Left colon (tissue), 1 donor: Measurements from ENCODE around the gene PITPNA.

- PRO-cap: no peak
Observed at GRCh38 chr17:1176799-1177318, 2.9 kb downstream of the ABR start.

DNA sequence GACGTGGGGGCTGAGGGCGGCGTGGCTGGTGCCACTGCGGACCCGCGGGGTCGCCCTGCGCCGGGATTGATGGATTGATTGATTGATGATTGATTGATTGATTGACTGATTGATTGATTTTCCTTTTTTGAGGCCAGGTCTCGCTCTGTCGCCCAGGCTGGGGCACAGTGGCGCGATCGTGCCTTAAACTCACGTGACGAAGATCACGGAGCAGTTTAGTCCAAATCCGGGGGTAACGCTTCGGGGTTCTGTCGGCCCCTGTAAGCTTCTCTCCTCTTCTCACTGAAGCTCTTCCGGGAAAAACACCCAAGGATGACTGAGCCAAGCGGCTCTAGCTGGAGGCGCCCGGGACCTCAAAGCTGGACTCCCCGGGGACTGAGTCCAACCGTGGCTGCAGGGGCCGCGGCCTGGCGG lies 40.2 kb upstream of the BHLHA9 start:
- PRO-cap: no peak

DNA sequence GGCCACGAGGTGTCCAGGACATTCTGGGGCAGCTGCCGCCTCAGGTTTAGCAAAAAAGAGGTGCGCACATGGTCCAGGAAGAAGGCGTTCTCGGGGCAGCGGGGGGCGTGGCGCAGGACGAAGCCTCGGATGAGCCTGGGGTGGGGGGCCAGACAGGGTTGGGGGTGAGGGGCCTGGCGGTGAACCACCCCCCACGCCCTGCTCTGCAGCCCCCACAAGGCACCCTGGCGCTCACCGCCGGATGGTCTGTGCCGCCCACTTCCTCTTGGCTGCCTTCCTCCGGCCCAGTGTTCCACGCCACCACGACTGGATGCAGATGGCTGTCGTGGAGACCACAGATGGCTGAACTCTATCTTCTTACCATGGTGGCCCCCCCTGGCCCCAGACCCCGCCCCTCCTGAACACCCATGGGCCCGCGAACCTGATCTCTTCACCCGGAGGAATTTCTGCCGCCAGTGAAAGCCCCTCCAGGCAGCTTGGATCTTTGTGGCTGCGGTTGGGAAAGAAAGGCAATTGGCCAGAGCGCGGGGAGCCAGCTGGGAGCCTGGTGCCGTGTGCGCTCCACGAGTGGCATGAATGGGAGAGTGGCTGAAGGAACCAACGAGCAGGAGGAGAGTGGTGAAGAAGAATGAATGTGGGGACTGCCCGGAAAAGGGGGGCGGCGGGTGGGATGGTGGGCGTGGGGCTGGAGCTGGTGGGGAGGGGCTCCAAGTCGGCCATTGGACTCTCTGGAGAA lies 14.3 kb upstream of the CRK start:
- PRO-cap: no peak

- PRO-cap: no peak
Observed at GRCh38 chr17:1494858-1496237, 2.9 kb upstream of the MYO1C start.

GRCh38 chr17:1506559-1507334 lies 9.7 kb downstream of the INPP5K start:
- PRO-cap: no peak

DNA sequence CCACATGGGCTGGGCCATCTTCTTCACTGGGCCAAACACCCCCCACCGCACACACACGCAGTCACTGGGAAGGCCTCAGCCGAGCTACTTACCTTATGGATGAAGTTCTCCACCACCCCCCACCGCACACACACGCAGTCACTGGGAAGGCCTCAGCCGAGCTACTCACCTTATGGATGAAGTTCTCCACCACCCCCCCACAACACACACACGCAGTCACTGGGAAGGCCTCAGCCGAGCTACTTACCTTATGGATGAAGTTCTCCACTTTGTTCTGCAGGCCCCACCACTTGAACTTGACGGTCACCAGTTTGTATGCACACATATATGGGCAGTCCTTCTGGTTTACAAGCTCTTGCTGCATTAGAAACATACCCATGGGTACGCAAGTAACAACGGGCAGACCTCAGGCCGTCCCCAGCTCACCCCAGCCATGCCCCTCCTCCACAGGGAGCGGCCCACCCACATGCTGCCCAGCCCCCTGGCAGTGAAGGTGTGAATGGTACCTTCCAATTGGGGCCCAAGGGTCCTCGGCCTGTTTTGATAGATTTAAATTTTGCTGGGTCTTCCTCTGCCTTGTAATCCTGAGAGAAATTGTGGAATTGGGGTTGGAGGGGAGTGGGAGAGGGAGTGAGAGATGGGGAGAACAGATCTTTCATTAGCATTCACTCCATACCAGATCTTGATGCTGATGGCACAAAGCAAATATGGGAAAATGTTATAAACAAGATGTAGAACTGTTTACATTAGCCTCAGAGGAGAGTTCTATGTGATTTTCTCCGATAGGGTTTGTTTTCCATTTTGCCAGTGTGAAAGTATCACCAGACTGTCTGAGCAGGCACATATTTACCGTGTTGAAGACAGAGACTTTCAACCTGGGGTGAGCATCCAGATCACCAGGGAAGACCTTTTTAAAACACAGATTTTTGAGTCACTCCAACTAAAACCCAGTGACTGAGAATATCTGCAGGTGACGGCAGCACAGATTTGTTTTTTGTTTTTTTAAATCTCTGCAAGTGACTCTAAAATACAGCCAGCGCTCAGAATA lies 18.8 kb upstream of the INPP5K start:
- PRO-cap: no peak

- PRO-cap: no peak
Observed at GRCh38 chr17:1545199-1545945, 17.2 kb downstream of the PITPNA start.

DNA sequence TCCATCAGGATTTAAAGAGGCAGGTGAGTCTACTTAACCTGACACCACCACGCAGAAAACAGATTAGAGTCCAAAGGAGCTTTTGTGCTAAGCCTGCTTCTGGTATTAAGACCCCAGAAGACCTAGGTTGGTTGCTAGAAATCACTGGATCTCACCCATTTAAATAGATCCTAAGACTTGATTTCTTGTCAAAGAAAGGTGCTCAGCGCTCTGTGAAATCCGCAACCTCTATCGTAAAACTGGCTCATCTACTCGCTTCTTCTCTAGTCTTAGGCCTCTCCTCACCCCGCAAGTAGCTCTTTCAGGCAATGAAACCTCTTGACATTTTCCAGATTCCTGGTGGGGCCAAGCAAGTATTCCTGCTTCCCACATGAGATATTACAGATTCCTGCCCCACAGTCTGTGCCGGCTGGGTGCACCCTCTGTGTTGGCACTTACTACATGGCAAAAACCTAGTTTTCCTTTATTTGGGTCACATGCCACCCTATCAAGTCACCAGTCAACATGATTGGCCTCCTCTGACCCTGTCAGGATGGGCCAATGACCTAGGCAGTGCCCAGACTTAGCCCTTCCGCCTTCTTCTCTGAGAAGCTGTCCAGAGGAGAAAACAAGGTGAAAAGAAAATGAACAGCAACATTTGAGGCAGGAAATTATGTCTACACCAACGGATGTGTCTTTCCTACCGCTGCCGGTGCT lies 8.9 kb downstream of the PITPNA start:
- PRO-cap: no peak

- PRO-cap: bidirectional peak, plus-strand start at chr17:1557720, minus-strand start at chr17:1557461
Observed at GRCh38 chr17:1557377-1557943, 5.1 kb downstream of the PITPNA start.

GRCh38 chr17:1561591-1562176 lies 908 bp downstream of the PITPNA start:
- PRO-cap: no peak

- PRO-cap: bidirectional peak, plus-strand start at chr17:1562542, minus-strand start at chr17:1562548; bidirectional peak, plus-strand start at chr17:1562892, minus-strand start at chr17:1562753
Observed at GRCh38 chr17:1562181-1563082, at the start of gene PITPNA. TSS of gene PITPNA (minus strand) at chr17:1562792.

- PRO-cap: no peak
Observed at GRCh38 chr17:1563823-1564425, 1.3 kb upstream of the PITPNA start.

GRCh38 chr17:1575074-1575851 lies 12.7 kb upstream of the PITPNA start:
- PRO-cap: no peak

DNA sequence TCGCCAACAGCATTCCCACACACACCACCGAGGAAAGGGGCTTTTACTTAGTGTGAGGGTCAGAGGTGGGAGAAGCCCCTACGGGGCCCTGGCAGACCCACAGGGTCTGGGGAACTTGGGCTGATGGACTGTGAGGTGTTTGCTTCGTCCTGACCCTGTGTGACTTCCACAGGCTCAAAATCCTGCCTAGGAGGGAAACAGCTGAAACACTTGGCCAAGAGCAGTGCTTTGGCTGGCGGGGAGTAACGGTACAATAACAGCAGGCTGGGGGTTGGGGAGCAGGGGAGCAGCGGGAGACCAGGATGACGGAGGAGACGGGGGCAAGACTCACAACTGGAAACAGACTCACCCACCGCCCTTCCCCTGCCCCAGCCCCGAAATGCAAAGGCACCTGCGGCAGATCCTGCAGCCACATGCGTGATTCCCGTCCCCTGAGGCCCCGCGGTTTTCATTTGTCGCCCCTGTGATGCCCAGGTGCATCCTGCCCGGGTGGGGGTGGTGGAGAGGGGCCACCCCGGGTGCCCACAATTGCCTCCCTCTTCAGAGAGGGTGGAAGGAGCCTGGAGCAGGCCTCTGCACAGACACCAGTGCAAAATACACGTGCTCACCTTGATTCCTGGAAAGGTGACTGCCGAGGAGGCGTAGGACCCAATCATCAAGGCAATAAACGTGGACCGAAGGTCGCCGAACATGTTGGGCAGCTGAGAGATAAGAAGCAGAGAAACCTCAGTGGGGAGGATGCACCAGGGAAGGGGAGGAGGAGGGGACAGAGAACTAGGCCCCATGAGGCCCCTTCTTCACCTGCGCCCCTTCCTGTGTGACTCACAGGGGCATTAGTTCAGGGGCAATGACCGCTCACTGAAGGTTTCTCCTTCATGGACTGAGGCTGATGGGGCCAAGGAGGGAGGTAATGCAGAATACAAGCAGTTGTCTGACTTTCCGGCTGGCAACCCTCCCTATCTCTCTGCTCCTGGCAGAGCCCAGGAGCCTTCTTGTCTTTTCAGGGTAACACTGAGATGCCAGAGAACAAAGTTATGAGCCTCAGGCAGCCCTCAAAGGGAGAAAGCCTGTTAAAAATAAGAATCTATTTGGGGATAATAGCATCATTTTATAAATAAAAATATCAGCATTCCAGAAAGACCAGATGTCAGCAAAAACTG lies 30.4 kb upstream of the PITPNA start:
- PRO-cap: bidirectional peak, plus-strand start at position 718 of the sequence, minus-strand start at position 589 of the sequence; unidirectional peak, plus-strand start at position 876 of the sequence

DNA sequence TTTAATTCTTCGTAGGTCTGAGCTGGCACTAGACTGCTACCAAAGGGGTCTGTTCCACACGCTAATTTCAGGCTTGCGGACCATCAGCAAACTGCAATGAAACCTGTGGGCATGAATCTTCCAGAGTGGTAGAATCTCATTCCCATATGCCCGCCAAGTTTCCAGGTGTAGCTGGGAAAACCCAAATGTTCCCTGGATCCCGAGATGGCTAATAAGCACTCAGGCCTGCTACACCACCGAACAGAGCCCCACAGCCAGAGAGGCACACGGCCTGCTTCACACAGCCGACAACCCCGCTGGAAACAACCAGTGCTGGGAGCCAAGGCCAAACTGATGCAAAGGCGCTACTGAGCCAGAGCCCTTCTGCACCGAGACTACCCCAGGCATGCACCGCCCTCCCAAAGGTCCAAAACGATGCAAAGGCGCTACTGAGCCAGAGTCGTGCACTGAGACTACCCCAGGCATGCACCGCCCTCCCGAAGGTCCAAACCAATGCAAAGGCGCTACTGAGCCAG lies 27.4 kb downstream of the SLC43A2 start:
- PRO-cap: no peak

- PRO-cap: unidirectional peak, plus-strand start at chr17:1644707
Observed at GRCh38 chr17:1643806-1644826, 1.4 kb downstream of the SCARF1 start.

DNA sequence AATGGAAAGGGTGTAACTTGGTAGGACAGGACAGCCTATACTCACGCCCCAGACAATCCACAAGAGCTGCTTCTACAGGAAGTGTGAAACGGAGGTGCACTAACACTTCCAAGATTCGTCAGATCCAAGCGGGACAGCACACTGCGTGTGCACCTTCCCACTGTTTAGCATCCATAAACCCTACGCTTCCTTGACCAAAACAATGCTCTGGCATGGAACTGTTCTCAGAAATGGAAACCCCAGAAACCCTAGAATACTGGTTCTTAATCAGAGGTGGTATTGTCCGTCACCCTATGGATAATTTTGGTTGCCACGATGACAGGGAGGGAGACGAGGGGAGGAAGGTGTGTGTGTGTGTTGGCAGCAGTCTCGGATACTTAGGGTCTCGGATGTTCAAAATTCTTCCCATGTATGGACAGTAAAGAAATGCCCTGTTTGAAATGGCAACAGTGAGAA lies 4.4 kb upstream of the RILP start:
- PRO-cap: no peak

DNA sequence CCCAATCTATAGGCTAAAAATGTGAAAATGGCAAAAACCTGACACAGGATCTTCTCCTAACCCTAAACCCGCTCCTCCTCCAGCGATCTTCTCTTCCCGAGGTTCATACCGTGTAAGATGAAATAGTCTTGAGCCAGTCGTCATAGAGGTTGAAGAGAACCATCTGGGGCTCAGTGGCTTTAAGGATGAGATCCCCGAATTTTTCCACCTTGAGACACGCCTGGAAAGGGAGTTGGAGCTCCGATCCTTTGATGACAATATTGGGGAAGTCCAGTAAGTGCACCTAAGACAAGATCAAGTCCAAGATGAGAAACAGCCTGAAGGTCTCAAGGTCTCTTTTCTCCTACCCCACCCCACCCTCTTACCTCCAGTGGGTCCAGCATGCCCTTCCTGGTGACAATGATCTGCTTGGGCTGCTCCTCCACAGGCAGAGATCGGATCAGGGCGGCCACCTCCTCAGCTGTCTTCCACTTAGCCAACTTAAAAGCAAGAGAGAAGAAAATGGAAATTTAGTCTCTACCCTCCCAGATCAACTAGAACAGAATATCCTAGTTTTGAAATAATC lies 6.7 kb upstream of the RILP start:
- PRO-cap: no peak

DNA sequence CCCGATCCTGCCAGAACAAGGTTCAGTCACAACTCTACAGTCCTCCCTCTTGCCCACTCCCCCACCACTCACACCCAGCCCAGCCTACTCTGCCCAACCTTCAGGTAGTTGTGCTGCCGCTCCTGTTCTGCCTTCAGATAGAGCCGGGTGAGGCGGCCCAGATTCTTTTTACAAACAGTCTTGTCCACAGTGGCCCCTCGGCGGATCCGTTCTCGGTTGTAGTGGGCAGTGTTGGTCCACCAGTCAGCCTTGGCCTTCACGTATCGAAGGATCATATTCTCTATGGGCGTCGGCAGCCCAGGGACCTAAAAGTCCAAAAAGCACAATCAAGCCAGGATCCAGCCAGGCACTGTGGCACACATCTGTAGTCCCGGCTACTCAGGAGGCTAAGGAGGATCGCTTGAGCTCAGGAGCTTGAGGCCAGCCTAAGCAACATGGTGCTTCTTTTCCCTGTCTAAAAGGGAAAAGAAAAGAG lies 8.2 kb downstream of the PRPF8 start:
- PRO-cap: no peak

DNA sequence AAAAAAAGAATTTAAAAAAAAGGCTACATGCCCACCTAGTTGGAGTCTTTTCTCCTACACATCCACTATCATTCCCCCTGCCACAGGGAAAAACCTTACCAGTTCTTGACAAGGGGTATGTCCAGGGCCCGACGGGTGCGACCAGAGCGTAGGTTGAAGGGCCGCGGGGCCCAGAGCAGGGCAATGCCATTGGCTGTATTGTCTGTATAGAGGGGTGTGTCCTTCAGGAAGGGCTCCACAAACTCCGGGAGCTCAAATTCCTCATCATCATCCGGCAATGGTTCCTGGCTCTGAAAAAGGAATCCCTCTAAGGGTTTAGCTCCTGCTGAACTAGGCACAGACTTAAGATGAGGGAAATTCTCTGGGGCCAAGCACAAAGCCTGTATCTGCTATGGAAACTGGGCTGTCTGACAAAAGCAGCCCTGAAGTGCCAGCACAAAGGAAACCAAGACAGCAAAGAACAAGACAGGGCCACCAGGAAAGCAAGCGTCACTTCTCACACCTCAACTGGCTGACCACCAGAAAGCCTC lies 5.1 kb downstream of the PRPF8 start:
- PRO-cap: no peak